Bronchial epithelial cell (primary cell): Measurements from ENCODE around the gene PPFIA2.

GRCh38 chr12:76518941-76519681 is 40.5 kb downstream of the OSBPL8 start:
- RRBS, 2 experiments, result no CpG with 5 or more reads among the region's 6 CpGs

- RRBS, 2 experiments, result no CpG with 5 or more reads among the region's 5 CpGs
These were observed 16.8 kb downstream of the OSBPL8 start for GRCh38 chr12:76542765-76543190.

DNA sequence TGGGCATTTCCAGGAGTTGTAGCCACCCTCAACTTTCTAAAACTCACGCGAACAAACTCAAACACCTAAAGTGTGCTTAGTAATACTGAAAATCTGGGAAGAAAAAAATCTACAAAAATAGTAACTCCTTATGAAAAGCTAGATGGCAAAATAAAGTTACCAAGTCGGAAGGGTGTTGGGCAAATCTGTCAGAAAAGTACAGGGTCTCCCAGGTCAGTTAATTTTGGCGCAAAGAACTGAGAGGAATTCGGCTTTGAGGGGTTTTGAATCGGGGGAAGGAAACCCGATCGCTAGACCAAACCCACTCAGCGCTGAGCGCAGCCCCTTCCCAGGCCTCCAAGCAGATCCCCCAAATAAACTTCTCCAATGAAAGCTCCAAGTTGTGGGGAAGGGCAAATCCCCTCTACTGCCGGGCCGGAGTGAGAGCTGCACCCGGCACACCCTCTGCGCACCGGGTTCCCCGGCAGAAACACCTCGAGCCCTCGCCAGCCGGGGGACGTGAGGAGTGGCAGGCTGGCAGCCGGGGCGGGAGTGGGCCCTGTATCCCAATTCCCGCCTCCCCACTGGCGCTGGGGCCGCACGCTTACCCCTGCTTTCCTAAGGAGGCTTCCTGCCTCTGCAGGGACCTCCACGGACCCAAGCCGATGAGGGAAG is 484 bp downstream of the E2F7 start:
- RRBS, 2 experiments, result no CpG with 5 or more reads among the region's 28 CpGs

GRCh38 chr12:77324484-77325154 is 259.2 kb upstream of the E2F7 start:
- RRBS, 2 experiments, result under 1 to 1% methylated on average over 16 of the region's 60 CpGs

- RRBS, 2 experiments, result no CpG with 5 or more reads among the region's 1 CpG
These were observed 323.1 kb upstream of the NAV3 start for GRCh38 chr12:77507625-77507865.

- RRBS, 2 experiments, result no CpG with 5 or more reads among the region's 6 CpGs
These were observed 103.8 kb upstream of the NAV3 start for GRCh38 chr12:77726694-77727527.

GRCh38 chr12:77833074-77833721 is 2.5 kb downstream of the NAV3 start:
- RRBS, 2 experiments, result no CpG with 5 or more reads among the region's 10 CpGs

- RRBS, 2 experiments, result no CpG with 5 or more reads among the region's 1 CpG
These were observed 109.3 kb downstream of the NAV3 start for GRCh38 chr12:77939905-77940456.

GRCh38 chr12:78863421-78864124 is 1.0 kb upstream of the SYT1 start:
- RRBS, 2 experiments, result 0 to 9% methylated on average over 1 to 4 of the region's 33 CpGs

- RRBS, 2 experiments, result no CpG with 5 or more reads among the region's 5 CpGs
These were observed 912 bp downstream of the SYT1 start for GRCh38 chr12:78865498-78865873.

GRCh38 chr12:78936975-78937490 is 72.5 kb downstream of the SYT1 start:
- RRBS, 2 experiments, result no CpG with 5 or more reads among the region's 1 CpG

GRCh38 chr12:79151363-79151826 is 286.8 kb downstream of the SYT1 start:
- RRBS, 2 experiments, result no CpG with 5 or more reads among the region's 2 CpGs

DNA sequence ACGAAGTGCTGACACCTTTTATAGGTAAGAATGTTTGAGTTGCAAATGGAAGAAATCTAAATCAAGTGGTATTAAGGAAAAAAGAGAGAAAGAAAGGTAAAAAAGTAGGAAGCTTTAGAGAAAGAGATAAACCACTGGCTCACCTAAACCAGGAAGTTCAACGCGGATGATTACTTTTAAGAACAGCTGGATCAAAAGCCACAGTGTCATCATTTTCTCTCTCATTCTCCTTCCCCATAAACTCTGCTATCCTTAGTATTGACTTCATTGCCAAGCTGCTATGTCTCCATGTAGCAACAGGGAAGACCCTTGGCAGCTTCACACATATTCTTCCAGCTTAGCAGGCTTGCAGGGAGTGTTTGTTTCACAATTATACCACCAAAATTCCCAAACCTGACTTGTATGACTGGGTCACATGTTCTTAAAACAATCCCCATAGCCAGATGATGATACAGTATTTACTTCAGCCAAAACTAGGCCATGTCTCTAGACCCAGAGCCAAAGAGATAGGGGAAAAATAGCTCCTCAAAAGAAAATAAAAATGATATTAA is 235.5 kb downstream of the PAWR start:
- RRBS, 2 experiments, result no CpG with 5 or more reads among the region's 3 CpGs

DNA sequence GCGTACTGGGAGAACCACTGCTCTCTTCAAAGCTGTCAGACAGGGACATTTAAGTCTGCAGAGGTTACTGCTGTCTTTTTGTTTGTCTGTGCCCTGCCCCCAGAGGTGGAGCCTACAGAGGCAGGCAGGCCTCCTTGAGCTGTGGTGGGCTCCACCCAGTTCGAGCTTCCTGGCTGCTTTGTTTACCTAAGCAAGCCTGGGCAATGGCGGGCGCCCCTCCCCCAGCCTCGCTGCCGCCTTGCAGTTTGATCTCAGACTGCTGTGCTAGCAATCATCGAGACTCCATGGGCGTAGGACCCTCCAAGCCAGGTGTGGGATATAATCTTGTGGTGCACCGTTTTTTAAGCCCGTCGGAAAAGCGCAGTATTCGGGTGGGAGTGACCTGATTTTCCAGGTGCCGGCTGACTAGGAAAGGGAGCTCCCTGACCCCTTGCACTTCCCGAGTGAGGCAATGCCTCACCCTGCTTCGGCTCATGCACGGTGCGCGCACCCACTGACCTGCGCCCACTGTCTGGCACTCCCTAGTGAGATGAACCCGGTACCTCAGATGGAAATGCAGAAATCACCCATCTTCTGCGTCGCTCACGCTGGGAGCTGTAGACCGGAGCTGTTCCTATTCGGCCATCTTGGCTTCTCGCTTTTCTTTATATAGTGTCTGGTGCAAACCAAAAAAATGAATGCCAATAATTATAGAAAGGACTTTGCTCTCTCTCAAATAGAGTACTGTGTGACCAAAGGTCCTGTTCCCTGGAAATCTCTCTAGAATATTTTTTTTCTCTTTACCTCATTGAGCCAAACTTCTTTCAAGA is 50.3 kb downstream of the OTOGL start:
- RRBS, 2 experiments, result no CpG with 5 or more reads among the region's 27 CpGs

GRCh38 chr12:80219308-80219903 is 120.1 kb downstream of the OTOGL start:
- RRBS, 2 experiments, result no CpG with 5 or more reads among the region's 4 CpGs

- RRBS, 2 experiments, result no CpG with 5 or more reads among the region's 8 CpGs
These were observed 33.8 kb downstream of the PTPRQ start for GRCh38 chr12:80477880-80478204.

- RRBS, 2 experiments, result under 1 to 2% methylated on average over 7 of the region's 42 CpGs
These were observed at the start of gene PPFIA2 for GRCh38 chr12:81759024-81759840. Gene PPFIA2, minus strand, starts transcription at chr12:81759350.

- RRBS, 2 experiments, result no CpG with 5 or more reads among the region's 5 CpGs
These were observed 1.2 kb downstream of the TMTC2 start for GRCh38 chr12:82687977-82688156.

- RRBS, 2 experiments, result no CpG with 5 or more reads among the region's 11 CpGs
These were observed 235 bp upstream of the SLC6A15 start for GRCh38 chr12:84912953-84913115.